Myometrial cell (primary cell): ENCODE results near the genes ENPP7 and CBX4.

DNA sequence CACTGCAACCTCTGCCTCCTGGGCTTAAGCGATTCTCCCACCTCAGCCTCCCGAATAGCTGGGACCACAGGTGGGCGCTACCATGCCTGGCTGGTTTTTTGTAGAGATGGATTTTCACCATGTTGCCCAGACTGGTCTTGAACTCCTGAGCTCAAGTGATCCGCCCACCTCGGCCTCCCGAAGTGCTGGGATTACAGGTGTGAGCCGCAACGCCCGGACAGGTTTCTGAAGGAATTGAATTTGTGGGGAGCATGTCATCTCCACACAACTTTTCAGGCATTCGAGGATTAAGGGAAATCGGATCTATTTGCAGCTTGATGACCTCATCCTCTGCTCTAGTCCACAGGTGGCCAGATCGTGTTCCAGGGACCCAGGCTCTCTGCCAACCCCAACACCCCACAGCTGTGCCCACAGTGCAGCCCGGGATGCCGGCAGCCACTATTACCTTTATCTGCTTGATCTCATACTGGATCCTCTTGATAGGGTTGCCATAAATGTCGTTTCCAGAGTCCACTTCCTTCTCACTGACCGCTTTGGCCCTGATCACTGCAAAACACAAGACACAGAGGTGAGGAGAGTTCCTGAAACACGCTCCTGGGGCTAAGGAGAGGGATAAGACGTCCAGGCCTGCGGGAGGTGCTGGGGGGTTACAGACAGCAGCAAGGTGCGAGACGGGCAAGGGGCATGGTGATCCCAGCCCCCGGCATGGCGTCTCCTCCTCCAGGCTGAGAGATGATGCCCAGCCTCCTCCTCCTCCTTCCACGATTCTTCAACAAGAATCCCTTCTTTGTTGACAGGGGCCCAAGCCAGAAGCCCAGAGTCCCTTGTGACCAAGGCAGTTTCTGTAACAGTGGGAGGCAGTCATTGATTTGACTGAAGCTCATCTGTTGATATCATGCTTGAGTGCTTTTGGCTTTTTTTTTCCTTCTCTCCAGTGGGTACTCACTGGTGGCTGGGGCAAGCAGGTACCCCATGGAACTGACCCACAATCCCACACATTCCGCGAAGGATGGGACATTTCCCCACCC lies 29.3 kb downstream of the CEP295NL start:
- RAMPAGE, long total RNA, result no peak

DNA sequence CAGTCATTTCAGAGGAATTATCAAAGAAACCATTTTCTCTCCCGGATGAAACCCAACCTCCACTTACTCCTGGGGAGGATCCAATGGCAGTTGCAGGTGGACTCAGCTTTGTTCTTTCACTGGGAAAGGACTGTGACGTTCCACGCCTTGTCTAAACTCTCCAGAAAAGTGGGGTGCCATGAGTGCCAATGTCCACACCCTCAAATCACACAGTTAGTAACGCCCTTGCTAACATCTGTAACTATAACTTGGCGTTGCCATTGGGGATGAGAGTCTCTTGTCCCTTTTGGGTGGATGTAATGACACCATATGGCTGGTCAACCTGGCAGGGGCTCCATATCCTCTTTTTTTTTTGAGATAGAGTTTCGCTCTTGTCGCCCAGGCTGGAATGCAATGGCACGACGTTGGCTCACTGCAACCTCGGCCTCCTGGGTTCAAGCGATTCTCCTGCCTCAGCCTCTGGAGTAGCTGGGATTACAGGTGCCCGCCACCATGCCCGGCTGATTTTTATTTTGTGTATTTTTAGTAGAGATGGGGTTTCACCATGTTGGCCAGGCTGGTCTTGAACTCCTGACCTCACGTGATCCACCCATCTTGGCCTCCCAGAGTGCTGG lies 21.3 kb downstream of the CEP295NL start:
- RAMPAGE, long total RNA, result no peak

DNA sequence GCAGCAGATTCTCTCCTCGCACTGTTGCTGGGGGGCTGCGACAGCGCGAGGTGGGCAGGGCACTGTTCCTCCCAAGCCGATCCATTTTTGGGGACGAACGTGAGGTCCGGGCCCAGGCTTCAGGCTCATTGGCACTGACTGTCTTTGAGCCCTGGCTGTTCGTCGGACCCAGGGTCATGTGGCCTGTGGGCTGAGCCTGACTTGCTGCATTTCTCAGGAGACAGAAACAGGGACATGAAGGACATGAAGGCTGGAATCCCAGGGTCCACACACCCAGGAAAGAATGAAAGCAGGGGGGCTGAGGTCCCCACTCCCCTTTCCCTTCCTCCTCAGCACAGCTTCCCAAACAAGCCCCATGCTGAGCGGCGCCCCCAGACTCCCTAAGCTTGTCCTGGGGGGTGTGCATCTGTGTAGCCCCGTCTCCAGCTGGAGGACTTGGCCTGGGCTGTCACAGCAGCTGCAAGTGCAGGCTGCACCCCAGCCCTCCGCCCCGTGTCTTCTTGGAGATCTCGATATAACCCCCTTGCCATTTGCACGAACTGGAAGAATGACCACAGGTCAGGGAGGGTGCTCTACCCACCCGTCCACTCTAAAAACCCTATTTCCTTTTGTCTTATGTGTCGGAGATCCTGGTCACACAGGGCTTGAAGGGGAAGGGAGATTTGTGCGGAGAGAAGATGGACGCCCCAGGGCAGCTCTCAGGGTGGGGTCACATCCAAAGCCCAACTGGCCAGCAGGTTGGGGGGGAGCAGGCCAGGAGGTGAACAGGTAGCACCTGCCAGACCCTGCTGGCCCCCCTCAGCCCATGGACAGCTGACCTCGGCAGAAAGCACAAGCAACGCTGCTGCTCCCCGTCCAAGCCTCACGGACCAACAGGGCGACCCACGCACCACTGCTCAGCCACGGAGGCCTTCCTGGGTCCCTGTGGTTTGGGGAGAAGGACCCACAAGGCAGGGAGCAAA lies 18.5 kb downstream of the CEP295NL start:
- RAMPAGE, long total RNA, result no peak

- RAMPAGE, long total RNA, result no peak
Measured at GRCh38 chr17:78975076-78975663, 4.6 kb downstream of the LGALS3BP start.

- RAMPAGE, long total RNA, result no peak
Measured at GRCh38 chr17:79087171-79087866, 12.7 kb downstream of the ENGASE start.

DNA sequence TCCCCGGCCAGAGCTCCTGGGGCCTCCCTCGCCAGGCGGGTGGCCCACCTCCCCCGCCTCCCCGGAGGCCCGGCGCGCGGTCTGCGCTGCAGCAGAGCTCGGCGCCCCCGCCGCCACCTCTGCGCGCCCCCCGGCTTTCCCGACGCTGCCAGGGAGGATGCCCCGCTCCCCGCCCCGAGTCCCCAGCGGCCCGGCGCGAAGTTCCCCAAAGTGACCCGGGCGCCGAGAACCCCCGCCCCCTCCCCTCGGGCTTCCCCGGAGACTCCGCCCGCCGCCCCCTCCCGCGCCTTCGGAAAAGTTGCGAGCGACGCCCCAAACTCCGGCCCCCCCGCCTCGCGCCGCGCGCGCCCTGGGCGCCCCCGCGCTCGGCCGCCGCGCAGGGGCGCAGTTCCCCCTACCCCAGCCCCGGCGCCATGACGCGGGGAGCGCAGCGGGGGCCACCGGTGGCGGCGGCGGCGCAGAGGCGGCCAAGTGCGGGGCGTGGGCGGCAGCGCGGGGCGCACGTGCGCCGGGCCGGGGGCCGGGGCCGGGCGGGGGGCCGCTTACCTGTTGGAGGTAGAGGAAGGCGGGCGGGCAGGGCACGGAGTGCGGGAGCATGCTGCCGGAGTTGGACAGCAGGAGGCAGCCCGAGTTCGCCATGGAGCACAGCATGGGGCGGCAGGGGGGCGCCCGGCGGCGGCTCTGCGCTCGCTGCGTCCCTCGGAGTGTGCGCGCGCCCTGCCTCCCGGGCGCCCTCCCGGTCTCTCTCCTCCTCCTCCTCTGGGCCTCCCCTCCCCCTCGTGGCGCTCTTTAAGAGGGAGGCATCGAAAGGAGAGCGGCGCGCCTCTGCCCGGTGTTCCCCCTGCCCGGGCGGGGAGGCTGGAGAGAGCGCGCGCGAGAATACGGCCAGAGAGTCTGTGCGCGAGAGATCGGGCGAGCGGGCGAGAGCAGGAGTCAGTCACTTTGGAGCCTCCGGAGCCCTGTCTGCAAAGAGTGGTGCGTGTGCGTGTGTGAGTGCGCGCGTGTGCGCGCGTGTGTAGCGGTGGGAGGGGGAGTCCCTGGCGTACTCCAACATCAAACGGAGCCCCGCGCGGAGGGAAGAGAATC lies 108.4 kb downstream of the ENGASE start:
- RAMPAGE, long total RNA, result no peak

DNA sequence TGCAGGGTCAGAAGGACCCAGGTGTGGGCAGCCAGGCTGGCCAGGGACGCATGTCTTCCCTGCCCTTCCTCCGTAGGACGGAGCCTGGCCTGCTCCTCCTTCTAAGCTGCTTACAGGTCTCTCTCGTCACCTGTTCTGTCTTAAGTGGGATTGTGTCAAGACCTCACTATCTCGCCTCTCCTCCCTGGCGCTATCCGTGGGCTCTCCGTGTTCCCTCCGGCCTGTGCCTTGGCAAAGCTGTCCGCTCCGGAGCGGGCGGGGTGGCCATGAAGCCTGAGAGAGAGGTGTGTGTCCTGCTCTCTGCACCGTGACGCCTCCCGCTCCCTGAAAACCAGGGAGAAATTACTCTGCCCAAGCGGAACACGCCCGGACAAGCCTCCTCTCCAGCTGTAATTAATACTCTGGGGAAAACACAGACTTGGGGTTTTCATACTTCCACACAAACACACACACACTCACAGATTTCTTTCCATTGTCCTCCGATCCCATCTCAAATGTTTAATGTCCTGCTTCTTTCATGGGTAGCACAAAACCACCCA lies 153.5 kb downstream of the ENGASE start:
- RAMPAGE, long total RNA, result no peak

DNA sequence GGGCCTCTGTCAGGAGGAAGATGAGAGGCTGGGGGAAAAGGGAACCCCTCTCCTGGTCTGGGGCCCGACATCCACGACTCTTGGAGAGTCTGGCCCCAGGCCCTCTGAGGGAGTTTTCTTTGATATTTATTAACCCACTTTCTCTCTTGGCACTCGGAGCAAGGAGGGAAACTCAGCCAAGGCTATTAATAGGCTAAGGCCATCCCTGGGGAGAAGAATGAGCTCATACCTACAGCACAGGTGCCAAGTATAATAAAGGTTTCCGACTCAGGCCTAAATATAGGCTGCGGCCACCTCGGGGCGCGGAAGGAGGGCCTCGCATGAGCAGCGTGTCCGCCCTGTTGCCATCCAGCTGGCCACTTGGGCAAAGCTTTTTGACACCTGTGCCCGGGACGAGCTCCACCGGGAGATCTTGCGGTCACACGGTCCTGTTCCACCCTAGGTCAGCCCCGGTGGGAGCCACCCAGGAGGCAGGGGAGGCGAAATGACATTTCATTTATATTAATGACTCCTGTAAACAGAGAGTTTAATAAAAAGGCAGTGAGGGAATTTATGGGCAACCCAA lies 232.3 kb downstream of the ENGASE start:
- RAMPAGE, long total RNA, result no peak

DNA sequence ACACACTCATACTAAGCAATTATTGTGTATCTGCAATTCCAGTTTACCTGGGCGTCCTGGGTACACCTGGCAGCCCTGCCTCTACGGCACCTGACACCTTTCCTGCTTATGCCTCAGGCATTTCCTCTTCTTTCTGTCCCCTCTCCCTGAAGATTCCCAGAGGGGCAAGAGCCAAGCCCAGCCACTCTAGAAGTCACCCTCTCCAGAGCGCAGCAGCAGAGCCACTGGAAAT lies 37.9 kb downstream of the RBFOX3 start:
- RAMPAGE, long total RNA, result no peak

- RAMPAGE, long total RNA, result no peak
Measured at GRCh38 chr17:79730686-79731397, at the start of gene ENPP7. Gene ENPP7, plus strand, starts transcription at chr17:79730943.

DNA sequence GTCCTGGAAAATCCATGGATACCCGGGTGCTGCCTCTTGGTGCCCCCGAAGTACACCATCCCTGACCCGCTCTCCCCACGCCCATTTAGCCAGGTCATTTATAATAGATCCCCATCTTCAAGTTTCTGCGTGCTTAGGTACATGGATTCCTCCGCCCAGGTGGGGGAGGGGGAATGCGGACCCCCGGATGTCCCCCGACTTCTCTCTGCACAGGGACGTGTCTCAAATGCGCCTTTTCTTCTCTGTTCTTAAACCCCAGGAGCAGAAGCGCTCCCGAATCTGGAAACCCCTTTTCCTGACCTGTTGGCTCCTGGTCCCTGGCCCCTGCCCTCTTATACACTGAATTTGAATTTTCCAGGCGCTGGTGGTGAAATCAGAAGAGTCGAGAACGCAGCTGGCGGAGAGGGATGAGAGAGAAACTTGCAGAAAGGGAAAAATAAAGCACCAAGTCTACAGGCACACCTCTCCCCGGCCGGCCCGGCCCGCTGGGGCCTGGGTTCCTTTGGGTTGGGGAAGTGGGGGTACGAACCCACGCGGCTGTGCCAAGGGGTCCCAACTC lies 15.2 kb upstream of the CBX8 start:
- RAMPAGE, long total RNA, result no peak

GRCh38 chr17:79833830-79834370 lies 5.3 kb downstream of the CBX4 start:
- RAMPAGE, long total RNA, result no peak

DNA sequence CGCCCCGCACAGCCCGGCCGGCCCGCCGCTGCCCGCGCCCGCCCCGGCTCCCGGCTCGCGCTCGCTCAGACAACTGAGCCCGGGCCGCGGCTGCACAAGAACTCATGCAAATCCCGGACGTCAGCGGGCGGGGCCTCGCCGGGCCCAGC lies at the start of gene CBX4:
TSS of gene CBX4 (minus strand) at position 75 of the 149 bp plus-strand sequence.
- RAMPAGE, long total RNA, result no peak

DNA sequence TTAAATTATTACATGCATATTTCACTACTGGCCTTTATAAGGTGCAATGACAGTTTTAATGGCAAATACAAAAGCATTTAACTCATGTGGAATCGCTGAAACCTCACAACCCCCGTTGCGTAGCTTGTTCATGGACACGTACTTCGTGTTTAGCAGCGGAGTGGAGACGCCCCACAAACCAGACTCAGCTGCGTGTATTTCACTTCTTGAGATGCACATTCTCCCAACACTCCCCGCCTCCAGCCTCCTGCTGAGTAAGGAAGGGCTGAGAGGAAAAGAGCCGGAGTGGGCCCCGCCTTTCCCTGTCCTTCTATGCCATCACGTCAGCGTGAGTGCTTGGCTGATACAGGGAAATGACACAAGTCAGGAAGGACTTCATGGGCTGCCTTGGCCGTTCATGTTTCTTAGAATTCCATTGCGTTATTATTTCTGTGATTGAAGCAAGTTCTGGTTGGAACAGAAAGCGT lies 68.6 kb upstream of the CBX4 start:
- RAMPAGE, long total RNA, result no peak

DNA sequence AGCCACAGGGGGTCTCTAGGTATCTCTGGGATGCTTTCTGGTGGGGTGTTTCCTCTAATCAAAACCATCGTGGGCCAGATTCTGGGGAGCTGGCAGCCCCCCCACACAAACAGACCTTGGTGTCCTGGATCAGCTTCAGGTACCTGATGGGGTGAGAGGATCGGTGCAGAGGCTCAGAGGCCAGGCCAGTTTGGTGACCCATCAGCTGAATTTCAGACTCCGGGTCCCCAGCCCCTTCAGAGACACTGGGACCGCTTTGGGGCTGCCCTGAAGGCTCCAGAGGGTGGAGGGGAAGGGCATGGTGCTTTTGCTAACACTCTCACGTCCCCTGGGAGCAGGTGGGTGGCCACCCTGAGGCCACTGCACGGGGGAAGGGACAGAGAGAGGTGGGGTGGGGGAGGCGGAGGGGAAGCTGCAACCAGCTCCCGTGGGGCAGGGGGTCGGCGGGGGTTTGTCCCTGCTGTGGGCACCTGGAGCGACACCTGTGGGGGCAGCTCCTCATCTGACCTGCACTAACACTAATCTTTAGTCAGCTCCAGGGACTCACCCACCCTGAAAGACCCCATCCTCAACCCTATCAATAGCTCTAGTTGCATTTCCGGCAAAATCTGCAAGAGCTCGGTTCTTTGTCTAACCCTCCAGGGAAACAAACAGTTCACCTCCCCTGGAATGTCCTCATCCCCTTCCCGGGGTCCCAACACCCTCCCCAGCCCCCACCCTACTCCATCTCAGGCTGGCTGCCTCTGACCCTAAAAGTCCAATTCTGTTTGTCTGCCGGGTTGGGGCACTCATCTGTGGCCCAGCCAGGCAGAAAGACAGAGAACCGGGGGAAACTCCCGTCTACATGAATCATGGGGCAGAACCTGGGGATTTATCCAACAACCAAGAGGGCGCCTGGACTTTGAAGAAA lies 91.8 kb upstream of the CBX4 start:
- RAMPAGE, long total RNA, result no peak

GRCh38 chr17:79947426-79948046 lies 88.1 kb downstream of the TBC1D16 start:
- RAMPAGE, long total RNA, result no peak

GRCh38 chr17:79951843-79952406 lies 83.7 kb downstream of the TBC1D16 start:
- RAMPAGE, long total RNA, result no peak

DNA sequence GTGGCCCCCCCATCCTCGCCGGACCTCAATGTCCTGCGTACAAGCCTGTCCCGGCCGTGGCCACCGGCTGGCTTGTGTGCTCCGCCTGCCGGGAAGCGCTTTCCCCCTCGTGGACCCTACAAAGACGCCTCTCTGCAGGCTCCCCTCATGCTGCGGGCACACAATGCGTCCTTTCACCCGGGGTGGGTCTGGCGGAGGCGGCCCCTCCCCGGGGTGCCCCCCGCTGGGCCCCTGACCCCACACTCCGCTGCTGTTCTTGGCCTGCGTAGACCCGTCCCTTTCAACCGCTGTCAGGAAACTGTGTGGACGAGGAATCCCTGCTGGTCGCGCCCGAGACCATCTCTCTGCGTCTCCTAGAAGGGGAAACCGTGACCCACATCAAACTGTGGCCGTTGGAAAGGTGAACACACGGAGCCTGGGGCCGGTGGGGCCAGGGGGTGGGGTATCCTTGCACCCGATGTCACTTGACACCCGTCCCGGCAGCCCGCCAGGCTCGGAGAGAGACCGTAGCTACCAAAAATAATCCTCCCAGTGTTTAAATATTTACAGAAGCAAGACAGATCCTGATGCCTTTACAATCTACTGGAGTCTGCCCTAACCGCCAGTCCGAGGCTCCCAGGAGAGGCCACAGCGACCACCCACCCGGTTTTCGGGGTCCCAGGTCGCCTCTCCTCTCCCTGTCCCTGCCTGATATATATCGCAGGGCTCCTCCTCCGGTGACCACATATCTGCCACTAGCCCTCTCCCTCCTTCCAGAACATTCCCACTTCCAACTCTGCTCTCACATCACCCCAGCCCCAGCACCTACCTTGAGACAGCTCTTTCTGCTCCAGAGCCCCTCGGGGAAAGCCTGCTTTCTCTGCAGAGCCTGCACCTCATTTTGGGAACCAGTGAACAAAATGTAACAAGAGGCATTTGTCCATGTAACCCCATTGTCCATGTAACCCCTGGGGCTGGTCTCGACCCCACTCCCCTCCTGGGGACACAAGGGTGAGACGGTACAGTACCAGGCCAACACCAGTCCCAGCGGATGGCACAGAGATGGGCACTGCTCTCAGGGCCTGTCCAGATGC lies 43.3 kb downstream of the TBC1D16 start:
- RAMPAGE, long total RNA, result no peak

GRCh38 chr17:80000925-80001303 lies 34.8 kb downstream of the TBC1D16 start:
- RAMPAGE, long total RNA, result no peak

GRCh38 chr17:80070794-80071999 lies 30.2 kb upstream of the GAA start:
- RAMPAGE, long total RNA, result no peak